Breast epithelium (tissue), 2 donors: ENCODE measurements around the gene TMED9.

DNA sequence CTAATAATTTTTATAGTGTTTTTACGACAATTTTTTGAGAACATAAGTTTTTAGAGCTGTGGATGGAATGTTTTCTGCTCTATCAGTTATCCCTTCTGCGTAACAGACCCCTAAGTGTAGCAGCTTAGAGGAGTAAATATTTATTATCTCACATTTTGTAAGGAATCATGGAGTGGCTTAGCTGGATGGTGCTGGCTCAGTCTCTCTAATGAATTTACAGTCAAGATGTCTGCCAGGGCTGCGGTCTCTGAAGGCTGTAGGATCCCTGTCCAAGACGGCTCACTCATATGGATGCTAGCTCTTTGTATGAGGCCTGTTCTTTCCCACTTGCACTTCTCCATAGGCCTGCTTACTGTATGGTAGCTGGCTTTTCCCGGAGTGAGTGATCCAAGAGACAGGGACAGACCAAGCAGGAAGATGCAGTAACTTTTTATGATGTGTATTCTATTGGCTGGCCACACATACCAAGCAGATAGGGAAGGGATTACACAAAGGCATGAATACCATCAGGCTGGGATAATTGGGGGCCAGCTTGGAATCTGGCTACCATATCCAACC, 20.3 kb downstream of the NSD1 start:
- PRO-cap = no peak
- RAMPAGE, long total RNA, 2 experiments = no peak in any of the 2 experiments

DNA sequence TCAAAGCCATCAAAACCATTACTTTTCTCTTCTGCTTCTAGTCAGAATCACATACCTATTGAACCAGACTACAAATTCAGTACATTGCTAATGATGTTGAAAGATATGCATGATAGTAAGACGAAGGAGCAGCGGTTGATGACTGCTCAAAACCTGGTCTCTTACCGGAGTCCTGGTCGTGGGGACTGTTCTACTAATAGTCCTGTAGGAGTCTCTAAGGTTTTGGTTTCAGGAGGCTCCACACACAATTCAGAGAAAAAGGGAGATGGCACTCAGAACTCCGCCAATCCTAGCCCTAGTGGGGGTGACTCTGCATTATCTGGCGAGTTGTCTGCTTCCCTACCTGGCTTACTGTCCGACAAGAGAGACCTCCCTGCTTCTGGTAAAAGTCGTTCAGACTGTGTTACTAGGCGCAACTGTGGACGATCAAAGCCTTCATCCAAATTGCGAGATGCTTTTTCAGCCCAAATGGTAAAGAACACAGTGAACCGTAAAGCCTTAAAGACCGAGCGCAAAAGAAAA, 77.5 kb downstream of the NSD1 start:
- PRO-cap = no peak
- RAMPAGE, long total RNA, 2 experiments = no peak in any of the 2 experiments

DNA sequence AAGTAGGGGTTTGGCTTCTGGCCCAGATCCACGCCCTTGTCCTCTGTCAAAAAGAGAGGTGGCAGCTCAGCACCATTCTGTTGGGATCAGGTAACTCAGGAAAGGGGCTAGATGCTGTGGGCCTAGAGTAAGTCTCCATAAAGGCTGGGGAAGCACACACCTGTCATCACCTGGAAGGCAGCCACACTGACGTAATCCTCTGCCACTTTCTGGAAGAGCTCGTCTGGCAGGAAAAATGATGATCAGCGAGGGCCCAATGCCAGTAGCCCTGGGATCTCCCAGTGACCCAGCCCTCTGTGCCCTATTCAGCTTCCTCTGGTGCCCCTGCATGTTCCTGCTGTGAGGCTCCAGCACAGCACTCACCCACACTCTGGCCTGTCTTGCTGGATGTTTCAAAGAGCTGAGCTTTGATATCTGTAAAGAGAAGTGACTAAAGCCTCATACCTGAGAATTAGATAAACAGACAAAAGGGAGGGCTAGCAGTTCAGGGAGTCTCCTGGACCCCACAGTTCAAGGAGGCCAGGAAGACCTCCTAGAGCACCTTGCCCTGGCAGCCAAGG, 1.7 kb downstream of the RAB24 start:
- PRO-cap = no peak
- RAMPAGE, long total RNA, 2 experiments = no peak in any of the 2 experiments

DNA sequence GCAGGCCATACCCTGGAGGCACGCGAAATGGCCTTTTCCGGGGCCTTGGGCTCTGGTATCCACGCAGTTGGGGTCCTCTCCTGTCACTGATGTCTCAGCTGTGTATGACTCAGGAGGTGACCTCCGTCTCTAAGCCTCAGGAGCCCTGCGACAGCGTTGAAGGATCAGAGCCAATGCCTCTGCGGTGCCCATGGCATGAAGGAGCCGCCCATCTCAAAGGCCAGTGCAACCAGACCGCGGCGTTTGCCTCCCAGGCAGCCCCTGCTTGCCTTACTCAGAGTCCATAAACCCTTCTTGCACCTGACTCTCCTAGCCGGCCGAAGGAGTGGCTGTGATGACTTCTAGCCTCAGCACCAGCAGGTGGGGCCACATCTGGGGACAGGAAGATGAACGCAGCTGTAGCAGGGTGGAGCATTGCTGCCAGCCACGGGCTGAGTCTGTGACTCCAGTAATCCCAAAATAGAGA, 1.1 kb upstream of the MXD3 start:
- PRO-cap = no peak
- RAMPAGE, long total RNA, 2 experiments = no peak in any of the 2 experiments

DNA sequence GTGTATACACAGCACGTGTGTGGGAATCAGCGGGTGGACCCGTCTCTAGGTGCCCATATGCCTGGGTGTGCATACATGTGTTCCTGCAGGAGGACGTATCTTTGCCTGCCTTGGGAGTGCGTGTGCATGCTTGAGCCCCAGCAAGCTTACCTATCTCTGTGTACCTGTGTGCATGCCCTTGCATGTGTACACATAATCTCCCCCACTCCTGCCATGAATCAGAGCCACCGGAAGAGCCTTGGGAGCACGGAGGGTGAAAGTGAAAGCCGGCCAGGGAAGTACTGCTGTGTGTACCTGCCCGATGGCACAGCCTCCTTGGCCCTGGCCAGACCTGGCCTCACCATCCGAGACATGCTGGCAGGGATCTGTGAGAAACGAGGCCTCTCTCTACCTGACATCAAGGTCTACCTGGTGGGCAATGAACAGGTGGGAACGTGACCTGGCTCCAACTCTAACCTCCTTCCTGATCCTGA, 10.8 kb downstream of the RGS14 start:
- PRO-cap = no peak
- RAMPAGE, long total RNA, 2 experiments = no peak in any of the 2 experiments

DNA sequence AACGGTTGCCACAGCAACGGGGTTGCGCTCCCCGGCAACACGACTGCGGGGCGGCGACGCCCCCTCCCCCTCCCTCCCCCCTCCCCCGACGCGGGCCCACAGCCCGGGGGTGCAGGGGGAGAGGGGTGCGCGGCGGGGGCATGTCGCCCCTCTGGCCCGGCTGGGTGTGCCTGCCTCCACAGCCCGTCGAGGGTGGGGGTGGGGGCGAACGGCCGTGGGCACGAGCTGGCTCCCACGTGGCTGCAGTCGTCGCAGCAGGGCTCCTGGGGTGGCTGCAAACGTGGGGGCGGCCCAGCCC, 525 bp downstream of the PRR7 start:
- PRO-cap = no peak
- RAMPAGE, long total RNA, 2 experiments = no peak in any of the 2 experiments

GRCh38 chr5:177447488-177448371, 1.1 kb downstream of the PRR7 start:
- PRO-cap = no peak
- RAMPAGE, long total RNA, 2 experiments = no peak in any of the 2 experiments

DNA sequence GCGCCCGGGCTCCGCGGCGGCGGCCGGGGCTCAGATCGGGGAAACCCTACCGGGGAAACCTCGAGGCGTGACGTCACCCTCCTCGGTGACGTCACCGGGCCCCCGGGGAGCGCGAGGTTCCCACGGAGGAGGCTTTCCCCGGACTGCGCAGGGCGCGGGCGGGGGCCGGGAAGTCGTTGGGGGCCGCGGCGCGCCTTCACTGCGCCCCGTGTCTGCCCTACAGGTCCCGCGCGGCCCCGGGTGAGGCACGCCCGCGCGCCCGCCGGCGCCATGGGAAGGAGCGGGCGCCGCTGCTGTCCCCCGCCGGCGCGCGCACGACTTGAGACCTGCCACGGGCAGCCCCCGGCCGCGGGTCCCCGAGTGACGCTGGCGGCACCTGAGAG, 8.0 kb downstream of the PRR7 start:
- PRO-cap = bidirectional peak, plus-strand start at position 134 of the sequence, minus-strand start outside the sequence
- RAMPAGE, long total RNA, 2 experiments = no peak in any of the 2 experiments

GRCh38 chr5:177483177-177483850, 9.9 kb upstream of the DBN1 start:
- PRO-cap = no peak
- RAMPAGE, long total RNA, 2 experiments = no peak in any of the 2 experiments

DNA sequence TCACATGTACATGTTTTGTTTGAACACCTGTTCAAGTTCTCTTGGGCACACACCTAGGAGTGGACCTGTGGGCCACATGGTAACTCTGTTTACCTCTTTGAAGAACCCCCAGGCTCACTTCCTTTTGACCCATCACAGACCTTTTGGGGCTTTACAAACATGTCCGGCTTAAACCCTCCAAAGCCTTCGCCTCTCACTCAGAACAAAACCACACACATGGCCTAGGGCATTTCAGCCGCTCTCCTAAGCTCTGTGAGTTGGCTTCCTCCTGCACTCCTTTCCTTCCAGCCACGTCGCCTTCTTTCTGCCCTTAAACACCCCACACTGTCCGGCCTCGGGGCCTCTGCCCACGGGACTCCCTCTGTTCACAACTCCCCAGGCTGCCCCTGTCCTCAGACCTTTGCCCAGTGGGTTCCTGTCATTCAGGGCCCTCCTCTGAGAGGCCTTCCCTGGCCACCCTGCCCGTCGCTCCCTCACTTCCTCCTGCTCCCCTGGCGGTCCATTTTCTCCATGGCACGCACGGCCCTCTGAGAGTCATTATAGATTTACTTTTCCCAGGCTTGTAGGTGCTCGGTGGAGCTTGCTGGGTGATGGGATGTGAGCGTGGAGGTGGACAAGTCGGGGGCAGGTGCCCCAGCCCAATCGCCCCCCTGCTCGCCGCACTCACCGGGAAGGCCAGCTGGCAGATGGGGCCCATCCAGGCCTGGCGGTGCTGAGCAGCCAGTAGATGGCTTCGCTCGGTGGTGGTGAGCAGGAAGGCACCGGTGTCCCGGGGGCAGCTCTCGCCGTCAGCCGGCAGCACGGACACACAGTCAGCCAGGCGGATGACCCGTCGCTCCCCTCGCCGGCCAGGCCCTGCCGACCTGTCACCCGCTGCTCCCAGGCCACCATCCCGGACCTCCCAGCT, 1.8 kb downstream of the DOK3 start:
- PRO-cap = no peak
- RAMPAGE, long total RNA, 2 experiments = no peak in any of the 2 experiments

- PRO-cap = unidirectional peak, plus-strand start at chr5:177592203
- RAMPAGE, long total RNA, 2 experiments = start-site peak on the plus strand in 2 of 2 experiments, at chr5:177592197-177592208 at its widest, 45 to 722 reads per replicate
These were observed at the start of gene TMED9 for GRCh38 chr5:177591799-177592824. TSS of gene TMED9 (plus strand) at chr5:177592203.

DNA sequence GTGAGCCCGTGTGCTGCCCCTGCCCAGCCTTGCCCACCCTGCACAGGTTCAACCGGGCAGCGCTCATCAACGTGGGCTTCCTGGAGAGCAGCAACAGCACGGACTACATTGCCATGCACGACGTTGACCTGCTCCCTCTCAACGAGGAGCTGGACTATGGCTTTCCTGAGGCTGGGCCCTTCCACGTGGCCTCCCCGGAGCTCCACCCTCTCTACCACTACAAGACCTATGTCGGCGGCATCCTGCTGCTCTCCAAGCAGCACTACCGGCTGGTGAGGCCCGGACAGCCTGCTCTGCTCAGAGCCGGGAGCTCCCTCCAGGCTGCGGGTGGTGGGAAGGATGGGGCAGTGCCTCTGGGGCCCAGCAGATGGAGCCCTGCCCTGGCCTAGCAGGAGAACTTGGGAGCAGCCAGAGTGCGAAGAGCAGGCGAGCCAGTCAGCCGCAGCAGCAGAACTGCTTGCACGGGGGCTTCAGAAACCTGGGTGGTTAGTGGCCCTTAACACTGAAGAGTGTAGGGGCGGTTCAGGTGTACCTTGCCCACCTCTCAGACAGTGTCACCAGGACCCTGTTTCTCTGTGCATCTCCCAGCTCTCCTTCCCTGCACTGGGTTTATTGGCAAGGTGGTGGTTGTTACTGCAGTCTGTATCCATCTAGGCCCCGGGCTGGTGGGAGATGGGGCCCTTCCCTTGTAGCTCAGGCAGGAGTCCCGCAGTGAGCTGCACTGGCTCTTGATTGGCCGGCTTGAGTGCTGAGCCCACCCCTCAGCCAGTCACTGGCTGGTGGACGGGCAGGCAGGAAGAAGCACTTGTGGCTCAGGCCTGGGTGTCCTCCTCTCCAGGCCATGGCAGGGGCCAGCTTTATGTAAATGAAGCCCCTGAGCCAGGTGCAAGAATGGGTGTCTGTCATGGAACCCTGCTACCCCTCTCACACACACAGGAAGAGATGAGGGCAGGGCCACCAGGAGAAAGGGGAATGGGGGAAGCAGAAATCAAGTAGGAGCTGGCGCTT, 7.6 kb downstream of the B4GALT7 start:
- PRO-cap = no peak
- RAMPAGE, long total RNA, 2 experiments = no peak in any of the 2 experiments

DNA sequence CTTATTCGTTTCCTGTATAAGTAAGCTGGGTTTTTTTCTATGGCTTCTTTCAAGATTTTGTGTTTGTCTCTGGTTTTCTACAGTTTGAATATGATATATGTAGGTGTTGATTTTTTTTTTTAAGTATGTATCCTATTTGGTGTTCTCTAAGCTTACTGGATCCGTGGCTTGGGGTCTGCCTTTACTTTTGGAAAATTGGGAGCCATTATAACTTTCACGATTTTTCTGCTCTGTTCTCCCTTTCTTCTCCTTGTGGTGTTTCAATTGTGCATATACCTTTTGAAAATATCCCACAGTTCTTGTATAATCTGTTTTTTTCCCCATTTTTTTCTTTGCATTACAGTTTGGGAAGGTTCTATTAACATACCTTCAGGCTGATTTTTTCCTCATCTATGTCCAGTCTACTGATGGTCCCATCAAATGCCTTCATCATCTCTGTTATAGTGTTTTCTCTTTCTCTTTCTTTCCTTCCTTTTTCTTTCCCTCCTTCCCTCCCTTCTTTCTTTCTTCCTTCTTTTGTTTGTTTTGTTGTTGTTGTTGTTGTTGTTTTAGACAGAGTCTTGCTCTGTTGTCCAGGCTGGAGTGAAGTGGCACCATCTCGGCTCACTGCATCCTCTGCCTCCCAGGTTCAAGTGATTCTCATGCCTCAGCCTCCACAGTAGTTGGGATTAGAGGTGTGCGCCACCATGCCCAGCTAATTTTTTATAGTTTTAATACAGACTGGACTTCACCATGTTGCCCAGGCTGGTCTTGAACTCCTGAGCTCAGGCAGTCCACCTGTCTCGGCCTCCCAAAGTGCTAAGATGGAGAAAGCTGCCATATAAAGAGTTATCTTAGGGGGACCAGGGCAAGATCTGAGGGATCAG, 17.9 kb downstream of the B4GALT7 start:
- PRO-cap = no peak
- RAMPAGE, long total RNA, 2 experiments = no peak in any of the 2 experiments

- PRO-cap = no peak
- RAMPAGE, long total RNA, 2 experiments = no peak in any of the 2 experiments
These were observed 10.4 kb upstream of the NHP2 start for GRCh38 chr5:178163937-178164667.

GRCh38 chr5:178210339-178210999, 6.1 kb downstream of the HNRNPAB start:
- PRO-cap = no peak
- RAMPAGE, long total RNA, 2 experiments = no peak in any of the 2 experiments

- PRO-cap = no peak
- RAMPAGE, long total RNA, 2 experiments = no peak in any of the 2 experiments
These were observed 11.0 kb downstream of the HNRNPAB start for GRCh38 chr5:178215081-178215895.

- PRO-cap = no peak
- RAMPAGE, long total RNA, 2 experiments = no peak in any of the 2 experiments
These were observed 8.2 kb downstream of the PHYKPL start for GRCh38 chr5:178224384-178224753.

DNA sequence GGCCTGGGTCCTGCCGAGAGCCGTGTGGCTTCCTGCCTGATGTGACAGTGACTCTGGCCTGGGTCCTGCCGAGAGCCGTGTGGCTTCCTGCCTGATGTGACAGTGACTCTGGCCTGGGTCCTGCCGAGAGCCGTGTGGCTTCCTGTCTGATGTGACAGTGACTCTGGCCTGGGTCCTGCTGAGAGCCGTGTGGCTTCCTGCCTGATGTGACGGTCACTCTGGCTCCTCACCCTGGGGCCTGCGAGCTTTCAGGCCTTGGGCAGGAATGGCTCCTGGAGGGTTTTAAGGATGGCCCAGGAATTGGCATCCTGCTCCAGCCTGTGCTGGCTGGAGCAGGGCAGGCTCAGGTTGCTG, 7.1 kb upstream of the PHYKPL start:
- PRO-cap = no peak
- RAMPAGE, long total RNA, 2 experiments = no peak in any of the 2 experiments

DNA sequence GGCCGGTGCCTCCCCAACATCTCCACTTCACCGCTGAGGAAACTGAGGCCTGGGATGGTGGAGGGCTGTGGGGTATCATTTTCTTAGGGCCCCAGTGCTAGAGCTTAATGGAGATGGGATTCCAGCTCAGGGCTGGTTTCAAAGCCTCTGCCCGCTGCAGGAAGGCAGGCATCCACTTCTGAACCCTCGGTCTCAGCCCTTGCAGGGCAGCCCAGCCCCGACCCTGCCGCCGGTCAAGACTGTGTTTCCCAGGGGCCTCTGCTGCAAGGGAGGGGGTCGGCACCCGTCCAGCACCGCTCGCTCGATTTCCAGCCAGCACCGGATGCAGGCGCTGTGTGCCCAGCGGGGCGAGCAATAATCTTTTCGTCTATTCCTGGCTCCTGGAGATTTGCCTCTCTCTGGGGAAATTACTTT, 155.5 kb downstream of the COL23A1 start:
- PRO-cap = no peak
- RAMPAGE, long total RNA, 2 experiments = no peak in any of the 2 experiments

DNA sequence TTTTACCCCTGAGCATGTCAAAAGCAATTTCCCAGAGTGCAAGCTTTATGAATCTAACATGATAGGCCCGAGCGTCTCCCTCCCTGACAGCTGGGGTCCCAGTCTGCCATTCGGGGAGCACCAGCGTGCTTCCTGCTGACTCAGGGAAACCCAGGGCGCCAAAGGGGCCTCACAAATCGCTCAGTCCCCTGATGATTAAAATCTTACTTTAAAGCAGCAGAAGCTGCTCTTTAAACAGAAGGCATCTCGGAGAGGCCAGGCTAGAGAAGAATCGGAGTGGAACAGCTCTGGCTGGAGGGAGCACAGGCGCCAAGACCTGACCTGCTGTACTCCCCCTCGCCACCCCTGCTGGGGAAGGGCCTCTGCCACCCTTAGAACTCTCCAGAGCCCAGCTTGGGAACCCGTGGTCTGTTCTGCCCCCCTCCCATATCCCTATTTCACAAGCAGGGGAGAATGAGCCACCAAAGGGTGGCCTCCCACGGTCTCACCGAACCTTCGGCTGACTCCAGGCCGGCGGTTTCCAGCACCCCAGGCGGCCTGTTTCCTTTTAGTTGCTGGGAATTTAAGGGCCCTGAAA, 147.7 kb downstream of the COL23A1 start:
- PRO-cap = no peak
- RAMPAGE, long total RNA, 2 experiments = no peak in any of the 2 experiments